Left colon (tissue), 1 donor: ENCODE measurements around the genes WDR72 and RFX7.

GRCh38 chr15:52679772-52679995 lies 496 bp upstream of the ATOSA start:
- PRO-cap: no peak

DNA sequence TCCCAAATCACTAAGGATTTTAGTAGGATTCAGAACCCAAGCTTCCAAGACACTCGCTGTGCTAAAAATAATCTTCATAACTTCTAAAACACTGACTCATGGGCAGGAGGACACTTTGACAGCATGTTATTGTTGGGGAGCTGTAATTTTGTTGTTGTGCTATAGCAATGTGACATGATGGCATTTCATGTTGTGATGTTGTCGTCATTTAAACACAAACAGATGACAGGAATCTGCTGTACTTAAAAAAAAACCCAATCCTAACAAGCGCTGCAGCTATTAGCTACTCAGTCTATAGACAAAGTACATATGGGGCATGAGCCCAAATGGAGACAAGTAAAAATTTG lies 781 bp upstream of the ATOSA start:
- PRO-cap: no peak

GRCh38 chr15:52783037-52783323 lies 7.2 kb downstream of the ONECUT1 start:
- PRO-cap: no peak

DNA sequence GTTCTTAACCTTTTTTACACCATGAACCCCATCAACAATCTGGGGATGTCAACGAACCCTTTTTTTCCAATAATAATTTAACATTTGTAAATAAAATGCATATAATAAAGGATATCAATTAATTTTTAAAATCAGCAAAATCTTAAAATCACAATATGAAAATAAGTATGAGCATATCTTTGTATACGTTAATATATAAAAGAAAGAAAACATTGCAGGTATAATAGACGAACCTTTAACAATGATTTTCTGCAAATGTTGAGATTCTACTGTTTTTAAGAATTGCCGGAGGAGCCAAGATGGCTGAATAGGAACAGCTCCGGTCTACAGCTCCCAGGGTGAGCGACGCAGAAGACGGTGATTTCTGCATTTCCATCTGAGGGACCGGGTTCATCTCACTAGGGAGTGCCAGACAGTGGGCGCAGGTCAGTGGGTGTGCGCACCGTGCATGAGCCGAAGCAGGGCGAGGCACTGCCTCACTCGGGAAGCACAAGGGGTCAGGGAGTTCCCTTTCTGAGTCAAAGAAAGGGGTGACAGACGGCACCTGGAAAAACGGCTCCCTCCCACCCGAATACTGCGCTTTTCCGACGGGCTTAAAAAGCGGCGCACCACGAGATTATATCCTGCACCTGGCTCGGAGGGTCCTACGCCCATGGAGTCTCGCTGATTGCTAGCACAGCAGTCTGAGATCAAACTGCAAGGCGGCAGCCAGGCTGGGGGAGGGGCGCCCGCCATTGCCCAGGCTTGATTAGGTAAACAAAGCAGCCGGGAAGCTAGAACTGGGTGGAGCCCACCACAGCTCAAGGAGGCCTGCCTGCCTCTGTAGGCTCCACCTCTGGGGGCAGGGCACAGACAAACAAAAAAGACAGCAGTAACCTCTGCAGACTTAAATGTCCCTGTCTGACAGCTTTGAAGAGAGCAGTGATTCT lies 75.3 kb downstream of the WDR72 start:
- PRO-cap: no peak

- PRO-cap: no peak
These were observed 48.6 kb downstream of the WDR72 start for GRCh38 chr15:53710821-53711320.

DNA sequence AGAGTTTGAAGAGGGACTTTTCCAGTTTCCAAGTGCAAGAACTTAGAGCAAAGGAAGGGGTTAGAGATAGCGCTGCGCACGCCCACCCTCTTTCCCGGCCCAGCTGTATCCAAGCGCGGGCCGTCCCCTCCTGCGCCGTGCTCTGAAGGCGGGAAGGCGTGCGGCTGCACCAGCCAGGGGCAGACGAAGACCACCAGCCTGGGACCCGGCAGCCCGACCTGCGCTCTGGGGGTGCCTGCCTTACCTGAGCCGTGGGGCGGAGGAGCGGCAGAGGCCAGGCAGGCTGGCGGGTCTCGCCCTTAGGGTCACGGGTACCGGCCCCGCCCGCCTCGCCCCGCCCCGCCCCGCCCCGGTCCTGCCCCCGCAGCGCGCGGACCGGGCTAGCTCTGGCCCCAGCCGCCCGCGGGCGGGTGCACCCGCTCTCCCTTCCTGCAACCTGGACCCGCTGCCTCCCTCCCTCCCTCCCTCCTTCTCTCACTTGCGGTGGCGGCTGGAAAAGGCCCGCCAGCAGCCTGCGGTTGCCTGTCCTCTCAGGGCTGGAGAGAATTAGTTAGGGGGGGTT lies at the start of gene WDR72:
Gene WDR72 (minus strand): TSS at position 275 of the 562 bp plus-strand sequence.
- PRO-cap: no peak

- PRO-cap: no peak
These were observed 489 bp upstream of the RSL24D1 start for GRCh38 chr15:55197281-55197579.

DNA sequence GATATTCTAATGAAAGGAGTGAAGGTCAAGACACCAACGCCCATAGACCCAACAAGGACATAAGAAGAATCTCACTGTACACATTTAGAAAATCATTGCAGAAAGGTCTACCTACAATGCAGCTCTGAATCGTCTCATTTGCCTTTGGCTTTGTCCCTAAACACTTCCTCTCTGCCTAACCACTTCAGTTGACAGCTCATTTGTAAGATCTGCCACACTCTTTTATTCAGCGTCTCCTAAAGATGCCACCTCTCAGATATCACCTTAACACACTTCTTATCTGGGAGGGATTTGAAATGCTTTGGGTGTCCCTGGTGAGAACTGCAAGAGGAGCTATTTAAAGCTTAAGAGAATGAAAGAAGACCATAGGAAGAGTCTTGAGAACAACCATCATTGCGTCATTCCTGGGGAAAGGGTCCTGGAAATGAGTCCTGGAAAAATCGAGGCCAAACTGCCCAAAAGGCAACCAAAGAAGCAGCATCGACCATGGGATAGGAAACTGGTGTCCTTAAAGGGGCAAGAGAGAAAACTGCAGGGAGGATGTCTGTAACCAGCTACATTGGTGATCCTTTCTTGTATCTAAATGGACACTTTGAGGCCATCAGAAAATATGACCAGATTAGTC lies 38.6 kb downstream of the RAB27A start:
- PRO-cap: no peak

- PRO-cap: no peak
These were observed 34.6 kb downstream of the RAB27A start for GRCh38 chr15:55254928-55255414.

DNA sequence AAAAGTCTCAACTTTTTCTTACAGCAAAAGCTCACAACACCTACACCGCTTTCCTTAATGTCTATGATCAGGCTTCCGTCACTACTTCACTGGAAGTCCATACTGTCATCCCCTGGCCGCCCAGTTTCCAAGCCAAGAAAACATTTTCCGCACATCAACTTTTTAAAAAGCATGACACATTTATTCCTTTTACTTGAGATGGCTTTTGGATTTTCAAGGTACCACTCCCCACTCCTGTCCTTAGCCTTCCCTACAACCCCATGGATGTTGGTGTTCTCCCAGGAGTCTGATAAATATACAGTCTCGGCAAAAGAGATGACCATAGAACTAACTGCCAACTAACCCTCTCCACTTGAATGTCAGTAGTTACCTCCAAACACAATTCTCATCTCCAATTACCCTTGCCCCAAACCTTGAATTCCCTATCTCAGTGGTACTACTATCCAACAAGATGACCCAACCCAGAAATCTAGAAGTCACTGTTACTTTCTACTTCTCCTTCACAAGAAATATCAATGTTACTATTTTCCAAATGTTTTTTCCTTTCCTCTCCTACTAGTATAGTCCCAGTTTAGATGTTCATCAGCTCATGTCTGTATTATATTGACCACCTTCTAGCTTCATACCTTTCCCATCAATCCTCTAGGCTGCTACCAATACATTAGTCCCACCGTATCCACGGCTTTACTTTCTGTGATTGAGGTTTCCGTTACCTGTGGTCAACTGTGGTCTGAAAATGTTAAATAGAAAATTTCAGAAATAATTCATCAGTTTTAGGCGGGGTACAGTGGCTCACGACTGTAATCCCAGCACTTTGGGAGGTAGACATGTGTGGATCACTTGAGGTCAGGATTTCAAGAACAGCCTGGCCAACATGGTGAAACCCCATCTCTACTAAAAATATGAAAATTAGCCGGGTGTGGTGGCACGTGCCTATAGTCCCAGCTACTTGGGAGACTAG lies 38.0 kb downstream of the PIGB start:
- PRO-cap: no peak

GRCh38 chr15:55395484-55395739 lies 12.7 kb downstream of the CCPG1 start:
- PRO-cap: no peak

DNA sequence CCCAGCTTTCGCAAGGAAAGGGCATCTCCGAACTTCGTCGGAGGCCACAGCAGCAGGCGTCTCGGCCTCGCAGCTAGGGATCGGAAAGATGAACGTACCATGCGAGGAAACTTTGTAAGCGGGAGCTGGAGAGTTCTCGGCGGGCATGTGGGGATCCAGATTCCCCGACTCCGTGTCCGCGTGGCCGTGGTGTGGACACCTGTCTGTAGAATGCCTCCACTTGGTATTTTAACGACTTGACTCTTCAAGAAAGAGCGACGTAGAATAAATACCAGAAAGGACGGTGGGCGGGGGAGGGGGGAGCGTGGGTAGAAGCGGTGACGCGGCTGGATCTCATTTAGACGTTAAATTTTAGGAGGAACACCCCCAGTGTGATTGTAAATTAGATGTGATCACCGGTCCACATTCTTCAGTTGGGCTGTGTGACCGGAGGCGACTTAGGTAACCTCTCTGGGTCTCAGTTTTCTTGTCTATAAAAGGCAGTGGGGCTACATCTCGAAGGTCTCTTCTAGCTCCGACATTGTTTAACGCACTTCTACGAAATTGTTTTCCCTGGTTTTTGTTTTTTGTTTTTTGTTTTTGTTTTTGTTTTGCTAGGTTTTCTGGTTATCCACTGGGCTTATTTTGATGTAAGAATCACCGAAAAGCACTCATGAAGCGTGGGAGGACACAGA lies 698 bp upstream of the PYGO1 start:
- PRO-cap: no peak

DNA sequence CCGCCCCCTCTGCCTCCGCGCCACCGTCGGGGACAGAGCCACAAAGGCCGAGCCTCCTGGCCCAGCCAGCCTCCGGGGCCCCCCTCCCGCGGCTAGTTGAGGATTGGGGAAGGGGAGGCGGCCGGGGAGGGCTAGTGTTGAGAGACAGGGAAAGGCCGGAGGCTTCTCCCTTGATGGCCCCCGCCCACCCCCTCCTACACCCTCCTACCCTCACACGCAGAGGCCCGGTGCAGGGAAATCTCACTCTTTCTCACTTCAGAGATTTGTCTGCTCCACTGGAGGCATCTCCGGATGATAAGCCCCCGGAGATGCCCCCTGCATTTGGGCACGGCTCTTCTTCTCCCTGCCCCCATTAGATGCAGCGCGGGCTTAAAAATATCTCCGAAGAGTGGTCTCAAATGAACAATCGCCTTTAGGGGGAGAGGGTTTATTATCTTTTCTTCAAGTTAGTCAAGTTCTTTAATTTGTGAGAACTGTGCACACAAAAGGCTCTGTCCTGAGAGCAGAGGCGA lies 495 bp upstream of the PRTG start:
- PRO-cap: no peak

GRCh38 chr15:56040358-56041077 lies 47.1 kb upstream of the NEDD4 start:
- PRO-cap: no peak

- PRO-cap: no peak
These were observed 20.3 kb downstream of the RFX7 start for GRCh38 chr15:56223181-56223918.

DNA sequence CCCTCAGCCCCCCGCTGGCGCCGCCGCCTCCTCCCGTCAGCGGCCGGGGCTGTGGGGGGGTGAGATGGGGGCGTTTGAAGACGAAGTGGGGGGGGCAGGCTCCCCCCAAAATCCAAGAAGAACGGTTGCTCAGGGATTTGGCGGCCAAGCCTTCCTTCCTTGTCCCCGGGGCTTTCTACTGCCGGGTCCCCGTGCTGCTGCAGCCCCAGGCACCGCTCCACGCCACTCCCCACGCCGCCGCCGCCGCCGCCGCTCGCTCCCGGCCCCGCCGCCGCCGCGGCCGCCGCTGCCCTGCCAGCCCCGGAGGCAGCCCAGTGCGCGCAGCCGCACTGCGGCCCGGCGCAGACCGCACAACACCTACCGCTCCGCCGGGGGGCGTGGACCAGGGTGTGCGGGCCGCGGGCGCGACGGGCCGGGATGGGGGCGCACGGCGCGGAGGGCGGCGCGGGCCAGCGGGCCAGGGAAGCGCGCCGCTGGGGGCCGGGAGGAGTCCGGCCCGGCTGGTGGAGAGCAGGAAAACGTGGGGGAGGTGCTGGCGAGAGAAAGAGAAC lies at the start of gene RFX7:
Gene RFX7 (minus strand): TSS at position 326 of the 551 bp plus-strand sequence.
- PRO-cap: bidirectional peak, plus-strand start at position 388 of the sequence, minus-strand start at position 282 of the sequence

GRCh38 chr15:56244232-56244866 lies 670 bp upstream of the RFX7 start:
- PRO-cap: bidirectional peak, plus-strand start at chr15:56244534, minus-strand start at chr15:56244394

DNA sequence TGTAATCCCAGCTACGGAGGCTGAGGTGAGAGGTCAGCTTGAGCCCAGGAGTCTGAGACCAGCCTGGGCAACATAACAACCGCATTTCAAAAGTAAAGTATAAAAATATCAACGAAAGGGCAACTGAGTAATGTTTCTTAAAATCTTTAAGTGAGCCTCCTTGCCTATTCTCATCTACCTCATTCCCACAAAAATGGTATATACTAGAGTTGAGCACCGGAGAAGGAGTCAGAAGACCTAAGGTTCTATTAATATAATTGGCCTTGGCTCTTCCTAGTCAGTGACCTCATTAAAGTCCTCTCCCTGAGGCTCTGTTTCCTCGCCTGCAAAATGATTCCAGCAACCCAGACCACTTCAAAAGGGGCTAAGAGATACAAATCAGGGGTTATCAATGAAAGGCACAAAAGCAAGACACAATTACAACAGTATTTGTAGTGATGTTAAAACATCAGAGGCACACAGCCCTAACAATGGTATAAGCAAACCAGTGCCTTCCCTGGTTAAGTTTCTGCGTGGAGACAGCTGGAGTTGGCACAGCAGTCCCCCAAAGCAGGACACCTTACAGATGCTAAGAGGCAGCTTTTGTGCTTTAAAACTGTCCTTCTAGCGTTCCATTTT lies 1.3 kb downstream of the ZNF280D start:
- PRO-cap: no peak

DNA sequence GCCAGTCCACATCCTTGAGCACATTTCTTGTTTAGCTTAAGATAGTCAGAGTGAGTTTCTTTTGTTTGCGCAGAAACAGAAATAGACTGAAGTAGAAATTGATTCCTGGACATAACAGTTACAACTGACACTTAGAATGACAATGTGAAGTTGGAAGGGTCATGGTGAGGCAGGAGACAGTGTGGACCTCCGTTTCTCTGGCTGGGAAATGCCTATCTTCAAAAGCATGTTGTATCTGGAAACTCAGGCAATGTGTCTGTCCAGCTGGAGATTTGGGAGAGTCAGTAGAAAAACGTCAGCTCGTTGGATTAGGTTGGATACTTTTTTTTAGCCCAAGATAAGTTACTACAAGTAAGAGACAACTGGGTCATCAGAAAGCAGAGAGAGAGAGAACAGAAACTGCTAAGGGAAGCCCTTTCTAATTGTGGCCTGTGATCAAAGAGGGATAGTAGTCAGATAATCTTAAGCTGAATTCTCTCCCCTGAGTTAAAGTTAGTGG lies 78.8 kb upstream of the ZNF280D start:
- PRO-cap: no peak

DNA sequence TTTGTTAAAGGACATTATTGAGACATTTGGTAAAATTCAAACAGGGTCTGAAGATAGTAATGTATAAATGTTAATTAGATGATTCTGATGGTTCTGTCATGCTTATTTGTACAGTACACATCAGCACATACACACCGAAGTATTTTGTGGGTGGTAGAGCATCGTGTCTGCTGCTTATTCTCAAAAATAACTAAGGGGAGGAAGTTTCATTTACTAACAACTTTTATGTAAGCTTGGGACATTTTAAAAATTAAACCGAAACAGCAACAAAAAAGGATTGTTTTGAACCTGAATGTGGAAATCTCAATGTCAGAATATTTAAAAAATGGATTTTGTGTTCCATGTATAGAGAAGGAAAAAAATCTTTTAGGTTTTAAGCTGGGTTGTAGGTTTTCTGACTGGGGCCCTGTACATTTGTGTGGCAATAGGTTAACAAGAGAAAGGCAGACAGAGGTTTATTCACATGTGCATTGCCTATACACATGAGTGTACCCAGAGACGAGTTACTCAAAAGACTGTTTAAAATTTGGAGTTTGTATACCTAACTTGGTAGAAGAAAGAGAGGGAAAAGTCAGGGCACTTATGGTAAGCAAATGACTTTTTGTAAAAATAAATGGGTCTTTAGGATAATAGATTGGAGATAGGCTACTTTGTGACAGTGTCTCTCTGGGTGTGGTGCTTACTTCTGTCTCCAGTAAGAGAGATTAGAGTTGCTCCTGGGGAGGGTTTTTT lies 224.9 kb downstream of the TCF12 start:
- PRO-cap: no peak